Metastatic Breast Carcinoma in the Ovary (tissue), 3 donors: ENCODE measurements around a stretch of chr1.

DNA sequence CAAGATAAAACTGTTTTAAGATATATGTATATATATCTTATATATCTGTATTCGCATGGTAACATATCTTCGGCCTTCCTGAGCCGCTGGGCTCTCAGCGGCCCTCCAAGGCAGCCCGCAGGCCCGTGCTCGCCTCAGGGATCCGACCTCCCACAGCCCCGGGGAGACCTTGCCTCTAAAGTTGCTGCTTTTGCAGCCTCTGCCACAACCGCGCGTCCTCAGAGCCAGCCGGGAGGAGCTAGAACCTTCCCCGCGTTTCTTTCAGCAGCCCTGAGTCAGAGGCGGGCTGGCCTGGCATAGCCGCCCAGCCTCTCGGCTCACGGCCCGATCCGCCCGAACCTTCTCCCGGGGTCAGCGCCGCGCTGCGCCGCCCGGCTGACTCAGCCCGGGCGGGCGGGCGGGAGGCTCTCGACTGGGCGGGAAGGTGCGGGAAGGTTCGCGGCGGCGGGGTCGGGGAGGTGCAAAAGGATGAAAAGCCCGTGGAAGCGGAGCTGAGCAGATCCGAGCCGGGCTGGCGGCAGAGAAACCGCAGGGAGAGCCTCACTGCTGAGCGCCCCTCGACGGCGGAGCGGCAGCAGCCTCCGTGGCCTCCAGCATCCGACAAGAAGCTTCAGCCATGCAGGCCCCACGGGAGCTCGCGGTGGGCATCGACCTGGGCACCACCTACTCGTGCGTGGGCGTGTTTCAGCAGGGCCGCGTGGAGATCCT, 25.1 kb downstream of the FCGR3B start:
- PRO-cap, 3 experiments = no peak in any of the 3 experiments

DNA sequence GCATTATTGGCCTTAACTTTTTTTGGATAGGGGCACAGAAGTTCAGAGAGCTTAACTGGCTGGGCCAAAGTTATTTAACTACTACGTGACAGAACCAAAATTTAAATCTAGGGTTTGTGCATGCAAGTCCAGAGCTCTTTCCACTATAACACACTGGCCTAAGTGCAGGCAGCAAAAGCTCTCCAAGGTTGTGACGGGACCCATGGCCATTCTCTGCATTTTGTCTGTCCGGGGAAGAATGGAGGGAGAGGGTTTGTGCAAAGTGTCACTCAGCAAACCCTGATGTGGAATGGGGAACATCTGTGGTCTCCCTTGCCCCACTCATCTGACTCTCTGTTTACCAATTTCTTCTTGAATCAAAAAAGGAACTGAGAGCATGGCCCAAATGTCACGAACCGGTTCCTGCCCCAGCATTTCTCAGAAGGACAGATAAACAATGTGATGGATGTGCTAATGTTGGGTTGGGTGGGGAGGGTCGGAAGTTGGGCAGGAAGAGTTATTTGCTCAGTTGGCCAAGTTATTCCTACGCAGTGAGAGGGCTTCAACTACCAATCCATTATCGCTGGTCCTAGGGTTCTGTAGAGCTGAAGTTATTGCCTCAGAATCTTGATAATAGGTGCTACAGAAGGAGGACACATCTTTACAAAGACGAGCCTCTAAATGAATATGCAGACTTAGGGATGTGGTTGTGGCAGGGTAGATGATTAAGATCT, 9.7 kb upstream of the DUSP12 start:
- PRO-cap, 3 experiments = peak in 2 of 3 experiments; most common minus-strand start position 284 of the sequence (in 2)

DNA sequence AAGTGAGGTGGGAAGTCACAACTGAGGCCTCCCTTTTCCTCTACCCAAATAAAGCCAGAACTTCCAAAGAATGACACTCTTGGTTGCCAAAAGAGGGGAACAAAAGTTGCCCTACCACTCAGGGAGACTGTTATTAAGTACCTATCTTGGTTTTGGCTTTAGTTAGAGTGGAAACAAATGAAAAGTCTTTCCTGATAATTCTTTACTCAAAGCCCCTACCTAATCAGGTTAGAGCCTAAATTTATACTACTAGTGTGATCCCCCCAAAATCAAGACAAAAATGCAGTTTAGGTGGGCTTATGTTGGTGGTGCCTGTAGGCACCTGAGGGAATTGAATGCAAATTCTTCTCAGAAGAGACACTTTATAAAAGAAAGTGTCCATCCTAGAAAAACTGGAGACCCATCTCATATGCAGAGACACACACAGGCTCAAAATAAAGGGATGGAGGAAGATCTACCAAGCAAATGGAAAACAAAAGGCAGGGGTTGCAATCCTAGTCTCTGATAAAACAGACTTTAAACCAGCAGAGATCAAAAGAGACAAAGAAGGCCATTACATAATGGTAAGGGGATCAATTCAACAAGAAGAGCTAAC, 62.5 kb downstream of the ATF6 start:
- PRO-cap, 3 experiments = no peak in any of the 3 experiments

- PRO-cap, 3 experiments = no peak in any of the 3 experiments
Measured at GRCh38 chr1:161983714-161984280, 39.9 kb downstream of the OLFML2B start.

GRCh38 chr1:162107927-162108520, 38.5 kb downstream of the NOS1AP start:
- PRO-cap, 3 experiments = no peak in any of the 3 experiments

GRCh38 chr1:162579229-162579694, 17.7 kb downstream of the UAP1 start:
- PRO-cap, 3 experiments = no peak in any of the 3 experiments

GRCh38 chr1:162772671-162773209, 17.8 kb upstream of the HSD17B7 start:
- PRO-cap, 3 experiments = no peak in any of the 3 experiments

DNA sequence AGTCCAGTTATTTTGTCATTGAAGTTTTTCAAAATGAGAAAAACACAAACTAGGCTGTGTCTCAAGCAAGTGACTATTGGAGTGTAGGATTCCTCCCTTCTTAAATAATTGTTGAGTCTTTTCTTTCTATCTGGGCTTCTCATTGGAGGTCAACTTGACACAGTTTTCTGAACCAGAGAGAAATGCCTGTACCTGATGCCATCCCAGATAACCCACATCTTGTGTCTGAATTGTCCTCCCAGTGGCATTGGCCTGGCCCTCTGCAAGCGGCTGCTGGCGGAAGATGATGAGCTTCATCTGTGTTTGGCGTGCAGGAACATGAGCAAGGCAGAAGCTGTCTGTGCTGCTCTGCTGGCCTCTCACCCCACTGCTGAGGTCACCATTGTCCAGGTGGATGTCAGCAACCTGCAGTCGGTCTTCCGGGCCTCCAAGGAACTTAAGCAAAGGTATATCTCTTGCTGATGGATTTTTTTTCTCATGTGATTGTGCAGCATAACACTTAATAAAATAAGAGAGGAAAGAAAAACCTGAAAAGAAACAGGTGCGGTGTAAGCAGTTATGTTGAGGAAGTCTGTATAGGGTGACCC, 2.0 kb downstream of the HSD17B7 start:
- PRO-cap, 3 experiments = no peak in any of the 3 experiments

- PRO-cap, 3 experiments = no peak in any of the 3 experiments
Measured at GRCh38 chr1:163093166-163093752, 24.1 kb downstream of the RGS4 start.

DNA sequence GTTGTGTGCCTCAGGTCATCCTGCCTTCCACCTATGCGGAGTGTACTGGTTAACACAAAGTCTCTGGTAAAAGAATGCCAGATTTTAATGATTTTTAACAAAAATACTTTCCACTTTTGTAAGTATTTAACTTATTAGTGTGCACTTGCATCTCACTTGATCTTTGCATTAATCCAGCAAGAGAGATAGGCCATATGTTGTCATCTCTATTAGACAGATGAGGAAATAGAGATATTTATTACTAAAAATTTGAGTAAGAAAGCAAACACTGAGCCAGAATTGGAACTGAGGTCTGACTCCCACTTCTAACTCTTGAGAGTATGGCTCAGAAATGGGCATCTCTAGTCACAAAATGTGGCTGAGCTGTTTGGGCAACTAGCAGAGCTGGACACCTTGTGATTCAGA, 49.4 kb downstream of the PBX1 start:
- PRO-cap, 3 experiments = no peak in any of the 3 experiments

- PRO-cap, 3 experiments = no peak in any of the 3 experiments
Measured at GRCh38 chr1:164716841-164717635, 158.1 kb downstream of the PBX1 start.

- PRO-cap, 3 experiments = no peak in any of the 3 experiments
Measured at GRCh38 chr1:164736305-164736964, 177.5 kb downstream of the PBX1 start.

DNA sequence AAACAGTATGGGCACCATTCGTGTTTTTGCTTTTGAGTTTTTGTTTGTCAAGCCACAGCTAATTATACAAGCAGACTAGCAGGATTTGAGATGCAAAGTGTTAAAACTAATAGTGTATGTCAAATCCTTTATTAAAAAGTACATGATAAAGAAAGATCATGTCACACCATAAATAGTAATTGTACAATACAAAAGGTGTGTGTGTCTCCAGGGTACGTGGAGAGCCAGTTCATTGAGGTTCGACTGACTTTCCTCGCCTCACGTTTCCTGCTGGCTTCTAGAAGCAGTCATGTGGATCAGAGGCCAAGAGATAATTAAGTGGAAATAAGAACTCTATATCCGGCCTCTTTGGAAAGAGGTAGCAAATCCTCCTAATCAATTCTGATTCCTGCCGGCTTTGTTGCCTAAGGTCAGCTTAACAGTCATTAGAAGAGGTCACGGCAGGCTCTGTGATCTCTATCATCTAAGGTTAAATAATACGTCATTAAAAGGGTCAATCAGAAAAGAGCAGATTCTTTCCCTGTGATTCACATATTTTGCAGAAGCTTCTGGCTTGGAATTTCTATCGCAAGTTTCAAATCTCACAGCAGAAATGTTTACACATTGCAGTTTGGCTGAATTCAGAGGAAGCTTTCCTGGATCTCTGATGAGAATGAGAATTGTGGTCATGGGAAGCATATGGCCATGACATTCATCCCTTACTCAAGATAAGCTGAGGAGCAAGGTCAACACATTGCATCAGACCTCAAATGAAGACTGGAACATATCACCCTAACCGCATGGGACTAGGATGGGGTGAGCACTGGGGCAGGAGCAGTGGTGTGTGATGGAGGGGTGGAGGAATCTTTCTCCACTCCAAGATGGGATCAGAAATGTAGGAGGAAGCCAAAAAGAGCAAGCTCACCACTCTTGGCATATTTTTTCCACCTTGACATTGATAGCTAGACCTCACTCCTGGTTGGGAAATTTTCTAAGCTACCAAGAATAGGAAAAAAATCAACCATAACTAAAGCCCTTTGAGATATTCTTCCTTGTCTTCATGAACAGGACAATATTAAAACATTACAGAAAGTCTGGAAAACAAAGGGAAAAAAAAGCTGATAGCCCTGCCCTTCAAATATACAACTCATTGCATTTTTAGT, 189.4 kb downstream of the PBX1 start:
- PRO-cap, 3 experiments = no peak in any of the 3 experiments

- PRO-cap, 3 experiments = no peak in any of the 3 experiments
Measured at GRCh38 chr1:164773410-164773996, 214.5 kb downstream of the PBX1 start.

DNA sequence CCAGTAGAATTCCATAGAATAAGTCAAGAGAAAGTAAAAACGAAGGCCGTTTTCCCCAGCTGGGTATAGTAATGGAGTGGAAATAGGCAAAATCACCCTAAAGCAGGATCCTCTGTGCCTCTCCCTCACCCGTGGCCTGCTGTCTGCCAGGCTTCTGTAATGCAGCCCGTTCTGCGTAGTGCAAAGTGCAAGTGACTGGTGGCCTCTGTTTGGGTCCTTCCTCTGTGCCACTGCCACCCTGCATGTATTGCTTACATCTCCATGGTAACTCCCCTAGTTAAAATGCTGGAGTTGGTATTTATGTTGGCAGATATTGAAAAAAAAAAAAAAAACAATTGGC, 242.1 kb downstream of the PBX1 start:
- PRO-cap, 3 experiments = no peak in any of the 3 experiments

GRCh38 chr1:165281146-165281345, 75.5 kb downstream of the LMX1A start:
- PRO-cap, 3 experiments = no peak in any of the 3 experiments

- PRO-cap, 3 experiments = no peak in any of the 3 experiments
Measured at GRCh38 chr1:165393156-165393548, 36.6 kb upstream of the LMX1A start.

DNA sequence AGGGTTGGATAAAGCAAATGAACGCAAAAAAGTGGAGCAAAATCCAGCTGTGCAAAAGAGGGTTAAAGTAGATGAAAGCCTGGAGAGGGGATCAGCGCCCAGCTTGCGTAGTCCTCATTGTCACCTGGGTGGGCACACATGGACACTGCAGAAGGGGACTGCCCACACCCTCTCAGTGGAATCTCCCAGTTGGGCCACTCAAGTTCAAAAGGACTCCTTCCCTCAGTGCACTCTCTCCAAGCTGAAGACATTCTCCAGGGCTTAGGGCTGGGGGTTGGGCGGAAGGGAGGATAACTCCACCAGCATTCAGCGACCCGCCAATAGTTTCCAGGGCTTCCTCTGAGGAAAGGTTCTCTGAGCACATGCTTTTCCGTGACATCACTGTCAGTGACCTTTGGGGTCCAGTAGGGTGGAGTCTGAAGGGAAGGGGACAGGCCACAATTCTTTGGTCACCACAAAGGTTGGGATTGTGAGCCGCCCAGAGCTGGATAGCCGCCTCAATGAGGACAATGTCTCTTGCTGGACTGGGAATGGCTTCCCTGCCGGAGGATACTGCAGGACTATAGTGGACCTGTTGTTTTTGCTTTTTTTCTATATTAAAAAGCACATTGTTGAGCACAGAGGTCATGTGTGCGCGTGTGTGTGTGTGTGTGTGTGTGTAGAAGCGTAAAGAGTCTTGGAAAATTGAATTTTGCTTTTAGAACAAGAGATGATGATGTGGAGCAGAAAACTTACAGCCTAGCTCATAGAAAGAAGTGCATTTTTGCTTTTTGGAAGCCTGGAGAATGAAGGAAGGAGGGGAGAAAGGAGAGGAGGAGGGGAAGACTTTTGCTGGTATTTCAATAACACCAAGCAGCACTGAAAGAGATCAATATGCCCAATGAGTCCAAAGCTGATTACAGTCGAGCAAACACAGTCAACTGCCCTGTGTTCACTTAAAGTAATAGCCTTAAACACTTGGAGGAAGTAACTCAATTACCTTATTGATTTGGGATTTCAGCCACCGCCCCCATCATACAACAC, 22.9 kb upstream of the RXRG start:
- PRO-cap, 3 experiments = no peak in any of the 3 experiments

- PRO-cap, 3 experiments = no peak in any of the 3 experiments
Measured at GRCh38 chr1:165539843-165540242, 4.0 kb upstream of the LRRC52 start.

- PRO-cap, 3 experiments = no peak in any of the 3 experiments
Measured at GRCh38 chr1:165633813-165634197, 2.8 kb downstream of the MGST3 start.